Occipital lobe (tissue), 2 donors: ENCODE measurements around a stretch of chr14.

DNA sequence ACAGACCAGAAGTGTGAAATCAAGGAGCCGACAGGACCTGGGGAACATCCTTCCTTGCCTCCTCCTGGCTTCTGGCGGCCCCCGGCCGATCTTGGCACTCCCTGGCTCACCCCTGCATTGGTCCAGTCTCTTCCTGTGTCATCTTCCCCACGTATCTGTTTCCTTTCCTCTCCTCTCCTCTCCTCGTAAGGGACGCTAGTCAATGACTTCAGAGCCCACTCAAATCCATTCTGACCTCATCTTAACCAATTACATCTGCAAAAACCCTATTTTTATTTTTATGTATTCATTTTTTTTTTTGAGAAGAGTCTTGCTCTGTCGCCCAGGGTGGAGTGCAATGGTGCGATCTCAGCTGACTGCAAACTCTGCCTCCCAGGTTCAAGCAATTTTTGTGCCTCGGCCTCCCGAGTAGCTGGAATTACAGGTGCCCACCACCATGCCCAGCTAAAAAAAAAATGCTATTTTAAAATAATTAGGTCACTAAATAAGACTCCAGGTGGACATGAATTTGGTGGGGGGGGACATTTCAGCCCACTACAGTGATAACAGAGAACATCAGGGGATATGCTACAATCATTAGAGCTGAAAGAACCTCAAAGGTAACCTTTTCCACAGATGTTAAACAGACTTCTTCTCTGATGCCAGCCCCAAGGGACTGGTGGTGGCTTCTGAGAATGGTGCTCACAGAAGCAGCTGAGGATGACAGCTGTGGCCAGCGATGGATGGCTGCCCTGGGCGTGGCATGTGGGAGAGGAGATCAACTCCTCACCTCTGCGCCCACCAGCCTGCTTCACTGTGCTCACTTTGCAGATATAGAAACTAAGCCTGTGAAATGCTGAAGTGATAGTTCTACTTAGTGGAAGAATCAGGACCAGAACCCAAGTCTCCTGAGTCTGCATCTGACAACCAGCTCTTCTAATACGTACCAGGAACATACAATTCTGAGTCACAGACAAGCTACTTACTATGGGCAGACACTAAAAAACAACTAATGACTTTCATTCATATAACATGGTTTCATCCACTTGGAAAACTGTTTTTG is 33.2 kb downstream of the FOXN3 start:
- RAMPAGE, long total RNA = no peak

- RAMPAGE, long total RNA = no peak
Measured at GRCh38 chr14:89411973-89412735, 4.9 kb downstream of the FOXN3 start.

- RAMPAGE, long total RNA = no peak
Measured at GRCh38 chr14:89427974-89429311, 11.4 kb upstream of the FOXN3 start.

GRCh38 chr14:89485064-89485684 is 68.1 kb upstream of the FOXN3 start:
- RAMPAGE, long total RNA = no peak

DNA sequence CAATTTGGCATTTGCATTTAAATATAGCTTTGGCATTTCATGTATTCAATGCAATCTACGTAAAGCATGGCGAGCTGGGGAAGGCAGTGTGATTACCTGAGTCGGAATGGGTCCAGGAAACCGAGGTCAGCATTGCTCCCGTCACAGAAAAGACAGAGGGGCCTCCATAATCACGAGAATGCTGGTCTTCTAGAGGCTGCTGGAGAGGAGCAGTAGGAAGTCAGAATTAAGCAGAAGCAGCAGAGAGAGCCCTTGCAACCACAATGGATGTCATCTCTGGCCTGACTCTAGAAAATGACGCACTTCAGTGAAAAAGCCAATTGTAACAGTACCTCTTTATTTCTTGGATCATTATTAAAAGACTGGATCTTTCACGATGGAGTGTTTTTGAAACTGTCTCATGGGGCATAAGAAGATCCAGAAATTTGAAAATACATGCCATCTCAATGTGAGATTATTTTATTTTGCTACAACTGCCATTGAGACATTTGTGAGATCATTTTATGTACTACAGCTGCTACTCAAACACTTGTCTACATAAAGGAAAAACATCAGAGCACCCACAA is 69.5 kb upstream of the FOXN3 start:
- RAMPAGE, long total RNA = no peak

DNA sequence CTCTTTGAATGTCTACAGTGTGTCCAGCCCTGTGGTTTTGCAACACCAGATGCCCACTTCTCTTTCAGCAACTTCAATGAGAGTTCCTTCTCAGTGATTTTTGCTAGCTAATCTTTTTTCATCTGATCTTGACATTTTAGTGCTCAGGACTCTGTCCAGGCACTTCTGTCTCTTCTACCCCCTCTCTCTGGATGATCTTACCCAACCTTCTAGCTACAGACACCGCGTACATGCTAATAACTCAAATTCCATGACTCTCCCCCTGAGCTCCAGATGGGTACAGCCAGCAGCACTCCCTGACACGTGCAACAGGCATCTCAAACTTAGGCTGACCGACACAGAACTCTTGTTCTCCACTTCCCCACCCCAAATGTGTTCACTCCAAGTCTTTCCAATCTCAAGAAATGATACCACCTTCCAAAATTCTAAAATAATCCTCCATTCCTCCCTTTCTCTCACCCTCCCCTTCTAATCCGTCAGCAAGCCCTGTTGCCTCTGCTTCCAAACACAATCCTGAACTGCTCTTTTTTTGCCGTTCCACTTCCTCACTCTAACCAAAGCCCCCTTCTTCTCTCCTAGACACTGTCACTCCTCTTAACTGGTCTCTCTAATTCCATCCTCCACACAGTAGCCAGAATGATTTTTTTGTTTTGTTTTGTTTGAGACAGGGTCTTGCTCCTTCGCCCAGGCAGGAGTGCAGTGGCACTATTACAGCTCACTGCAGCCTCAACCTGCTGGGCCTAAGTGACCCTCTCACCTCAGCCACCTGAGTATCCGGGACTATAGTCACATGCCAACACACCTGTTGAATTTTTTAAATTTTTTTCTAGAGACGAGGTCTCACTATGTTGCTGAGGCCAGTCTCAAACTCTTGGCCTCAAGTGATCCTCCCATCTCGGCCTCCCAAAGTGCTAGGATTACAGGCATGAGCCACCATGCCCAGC is 161.4 kb upstream of the FOXN3 start:
- RAMPAGE, long total RNA = no peak

- RAMPAGE, long total RNA = no peak
Measured at GRCh38 chr14:89584750-89585309, 167.8 kb upstream of the FOXN3 start.

DNA sequence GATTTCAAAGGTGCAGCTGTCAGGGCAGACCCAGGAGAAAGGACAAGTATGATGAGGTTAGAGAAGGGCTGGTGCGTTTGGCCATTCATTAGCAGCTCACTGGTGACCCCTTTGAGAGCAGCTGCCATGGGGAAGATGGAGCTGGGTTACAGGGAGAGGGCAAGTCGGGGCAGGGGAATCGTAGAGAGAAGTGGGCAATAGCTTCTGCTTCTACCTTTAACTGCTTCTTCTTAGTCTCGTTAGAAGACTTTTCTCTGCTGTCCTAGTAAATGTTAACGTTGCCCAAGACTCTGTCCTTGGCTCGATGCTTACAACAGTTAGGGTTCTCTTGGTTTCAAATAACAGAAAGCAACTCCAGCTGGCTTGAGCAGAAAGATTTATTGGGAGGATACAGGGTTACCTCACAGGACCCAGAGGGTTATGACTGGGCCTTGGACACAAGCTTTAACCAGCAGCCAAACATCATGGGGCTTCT is 161.6 kb downstream of the EFCAB11 start:
- RAMPAGE, long total RNA = no peak

DNA sequence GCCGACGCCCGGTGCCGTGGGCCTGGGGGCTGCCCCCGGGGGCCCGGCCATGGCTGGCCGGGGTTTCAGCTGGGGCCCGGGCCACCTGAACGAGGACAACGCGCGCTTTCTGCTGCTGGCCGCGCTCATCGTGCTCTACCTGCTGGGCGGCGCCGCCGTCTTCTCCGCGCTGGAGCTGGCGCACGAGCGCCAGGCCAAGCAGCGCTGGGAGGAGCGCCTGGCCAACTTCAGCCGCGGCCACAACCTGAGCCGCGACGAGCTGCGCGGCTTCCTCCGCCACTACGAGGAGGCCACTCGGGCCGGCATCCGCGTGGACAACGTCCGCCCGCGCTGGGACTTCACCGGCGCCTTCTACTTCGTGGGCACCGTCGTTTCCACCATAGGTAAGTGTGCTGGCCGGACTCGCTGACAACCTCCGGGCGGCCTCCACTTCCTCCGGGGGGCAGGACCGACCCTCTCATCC is 394 bp downstream of the KCNK13 start:
- RAMPAGE, long total RNA = no peak

DNA sequence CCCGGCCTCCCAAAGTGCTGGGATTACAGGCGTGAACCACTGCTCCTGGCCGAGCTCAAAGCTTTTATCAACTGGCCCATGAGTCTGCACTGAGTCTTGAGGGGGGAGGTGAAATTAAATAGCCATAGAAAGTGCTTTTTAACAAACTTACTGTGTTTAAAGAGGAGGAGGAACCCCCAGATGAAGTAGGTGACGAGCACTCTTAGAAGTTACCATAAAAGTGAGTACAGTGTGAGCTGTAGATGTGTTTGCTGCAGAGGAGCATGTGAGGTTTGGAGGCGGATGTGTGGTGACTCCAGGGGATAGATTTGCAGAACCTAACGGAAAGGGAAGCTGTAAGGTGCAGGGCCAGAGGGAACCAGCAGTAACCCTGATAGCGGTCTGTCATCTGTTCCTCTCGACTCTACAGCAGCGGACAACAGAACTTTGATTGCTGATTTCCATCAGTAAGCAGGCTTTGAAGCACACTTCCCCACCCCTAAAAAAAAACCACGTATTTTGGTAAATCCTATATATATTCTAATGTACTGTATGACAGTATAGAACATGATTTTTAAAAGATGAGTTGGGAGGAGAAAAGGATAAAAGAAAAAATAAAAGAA is 5.2 kb downstream of the CALM1 start:
- RAMPAGE, long total RNA = no peak

GRCh38 chr14:90454098-90454916 is 57.5 kb downstream of the CALM1 start:
- RAMPAGE, long total RNA = no peak

GRCh38 chr14:90501821-90502181 is 105.0 kb downstream of the CALM1 start:
- RAMPAGE, long total RNA = no peak

- RAMPAGE, long total RNA = no peak
Measured at GRCh38 chr14:90555632-90556560, 159.1 kb downstream of the CALM1 start.

- RAMPAGE, long total RNA = no peak
Measured at GRCh38 chr14:90574294-90575092, 177.7 kb downstream of the CALM1 start.

DNA sequence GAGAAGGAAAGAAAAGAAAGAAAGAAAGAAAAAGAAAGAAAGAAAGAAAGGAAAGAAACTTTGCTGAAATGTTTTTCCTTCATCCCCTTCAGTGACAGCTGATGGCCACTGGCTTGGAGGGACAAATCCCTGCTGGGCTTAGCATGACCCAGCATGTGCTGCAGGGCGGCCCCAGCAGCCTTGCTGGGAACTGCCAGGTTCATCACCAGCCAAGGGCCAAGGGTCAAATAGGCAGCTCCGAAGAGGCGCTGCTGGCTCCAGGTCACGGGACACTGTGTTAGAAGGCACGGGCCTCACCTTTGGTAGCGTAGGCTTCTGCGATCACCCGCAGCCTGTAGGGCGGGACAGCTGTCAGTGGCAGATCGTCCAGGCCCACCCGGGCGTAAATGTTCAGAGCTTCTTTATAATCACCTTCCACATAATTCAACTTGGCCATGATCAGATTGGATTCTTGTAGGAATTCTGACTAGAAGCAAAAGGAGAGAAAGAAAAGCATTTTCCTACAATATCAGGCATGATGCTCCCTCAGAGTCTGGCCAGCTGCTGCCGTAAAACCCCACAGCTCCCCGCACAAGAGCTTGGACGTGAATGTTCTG is 35.7 kb downstream of the TTC7B start:
- RAMPAGE, long total RNA = no peak

DNA sequence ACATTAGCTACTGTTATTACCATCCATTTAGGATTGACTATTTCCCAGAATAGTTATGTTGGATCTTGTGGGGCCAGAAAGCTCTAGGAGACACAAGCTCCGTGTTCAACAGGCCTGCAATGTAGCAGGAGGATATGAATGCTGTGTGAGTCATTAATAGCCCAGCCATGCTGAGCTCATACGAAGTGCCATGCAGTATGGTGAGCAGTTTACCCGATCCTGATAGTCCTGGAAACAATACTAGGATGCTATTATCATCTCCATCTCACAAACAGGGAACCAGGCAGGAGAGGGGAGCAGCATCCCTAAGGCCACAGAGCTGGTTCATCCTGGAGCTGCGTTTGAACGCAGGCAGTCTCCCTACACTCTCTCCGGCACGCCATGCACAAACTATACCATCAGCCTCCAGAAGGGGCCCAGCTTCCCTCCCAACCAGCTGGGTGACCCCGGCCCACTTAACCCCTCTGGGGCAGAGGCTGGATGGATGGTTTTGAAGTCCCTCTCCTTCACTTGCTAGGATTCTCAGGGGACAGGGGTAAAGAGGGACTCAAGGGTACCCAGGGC is 20.5 kb downstream of the TTC7B start:
- RAMPAGE, long total RNA = no peak

- RAMPAGE, long total RNA = no peak
Measured at GRCh38 chr14:91022866-91023318, 37.5 kb downstream of the RPS6KA5 start.

DNA sequence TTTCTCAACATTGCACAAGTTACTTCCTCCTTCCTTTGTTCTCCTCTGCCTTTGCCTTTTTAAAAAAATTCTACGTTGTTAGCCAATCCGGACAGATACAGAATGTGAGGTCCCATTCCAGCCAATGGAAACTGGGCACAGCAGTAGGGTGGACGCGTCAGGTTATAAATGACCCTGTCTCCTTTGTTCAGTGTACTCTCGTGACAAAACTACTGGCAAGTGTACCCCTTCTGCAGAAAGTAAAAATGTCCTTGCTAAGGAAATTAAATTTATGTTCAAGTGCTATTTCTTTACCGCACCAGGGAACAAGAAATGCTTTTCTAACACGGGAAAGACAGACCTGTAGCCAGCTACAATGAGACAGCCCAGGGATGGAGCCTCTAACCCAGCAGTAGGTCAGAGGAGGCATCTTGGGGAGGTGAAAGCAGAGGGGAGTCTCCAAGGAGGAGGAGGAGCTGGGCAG is 26.2 kb upstream of the DGLUCY start:
- RAMPAGE, long total RNA = no peak

DNA sequence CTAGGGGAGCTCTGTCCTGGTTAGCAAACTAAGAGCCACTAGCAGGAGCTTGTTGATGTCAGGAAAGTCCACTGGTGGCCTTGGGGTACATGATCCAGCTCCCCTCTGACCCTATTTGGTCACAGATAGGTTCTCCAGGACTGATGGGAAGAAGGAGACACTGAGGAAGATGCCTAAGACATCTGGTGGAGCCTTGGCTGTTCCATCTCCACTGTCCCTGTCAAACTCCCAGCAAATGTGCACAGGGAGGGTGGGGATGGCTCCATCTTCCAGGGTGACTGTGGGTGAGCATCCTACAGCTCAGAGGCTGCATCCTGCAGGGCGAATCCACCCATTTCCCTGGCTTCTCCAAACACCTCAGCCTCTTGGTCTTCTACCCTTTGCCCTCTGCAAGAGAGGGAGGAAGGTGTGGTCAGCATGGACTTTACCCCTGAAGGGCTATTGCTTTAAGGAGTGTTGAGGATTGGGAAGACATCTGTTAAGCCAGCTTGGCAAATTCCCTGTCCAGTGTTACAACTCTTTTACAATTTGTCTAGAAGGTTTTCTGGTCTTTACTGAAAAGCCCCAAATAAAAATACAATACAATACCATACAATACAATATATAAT is 23.2 kb upstream of the DGLUCY start:
- RAMPAGE, long total RNA = no peak

DNA sequence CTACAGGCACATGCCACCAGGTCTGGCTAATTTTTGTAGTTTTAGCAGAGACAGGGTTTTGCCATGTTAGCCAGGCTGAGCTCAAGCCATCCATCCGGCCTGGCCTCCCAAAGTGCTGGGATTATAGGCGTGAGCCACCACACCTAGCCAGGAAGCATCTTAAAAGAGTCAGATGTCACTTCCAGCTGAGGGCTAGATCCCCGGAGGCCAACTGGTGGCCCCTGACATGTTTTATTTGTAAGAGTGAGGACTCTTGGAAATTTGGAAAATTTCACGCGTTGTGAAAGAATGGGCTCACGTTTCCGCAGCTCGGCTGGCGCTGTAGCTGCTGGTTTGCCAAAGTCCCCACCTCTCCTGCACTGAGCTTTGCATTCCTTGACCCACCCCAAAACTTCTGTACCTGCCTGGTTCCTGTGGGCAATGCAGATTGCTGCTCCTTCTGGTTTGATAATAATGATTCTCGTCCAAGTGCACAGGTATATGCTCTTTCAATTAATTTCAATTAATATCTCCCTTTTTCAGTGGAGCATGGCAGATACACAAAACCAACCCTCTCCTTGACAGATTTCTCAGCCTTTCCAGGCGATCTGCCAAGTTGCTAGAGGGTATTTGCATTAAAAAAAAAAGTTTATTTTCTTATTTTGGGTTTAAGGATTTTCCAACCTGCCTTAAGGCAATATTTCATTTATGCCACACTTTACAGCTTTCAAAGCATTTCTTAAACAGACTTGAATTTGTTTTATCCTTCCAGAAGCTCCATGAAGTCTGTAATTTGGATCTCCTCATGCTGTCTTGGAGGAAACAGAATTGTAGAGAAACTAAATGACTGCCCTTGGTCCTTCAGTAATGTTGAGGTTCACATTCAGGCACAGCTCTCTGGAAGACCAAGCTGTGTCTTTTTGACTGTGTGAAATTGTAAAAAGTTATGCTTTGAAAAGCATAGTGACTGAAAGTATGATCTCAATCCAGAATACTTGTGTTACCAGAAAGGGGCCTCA is 2.0 kb downstream of the DGLUCY start:
- RAMPAGE, long total RNA = no peak